Subcutaneous preadipocyte (primary cell): Measurements from ENCODE around the genes ZP4 and CHML.

- CAGE, long polyA plus RNA, result no peak
Observed at GRCh38 chr1:236120071-236120454, 22.3 kb upstream of the GPR137B start.

GRCh38 chr1:236163239-236163924 lies 21.0 kb downstream of the GPR137B start:
- CAGE, long polyA plus RNA, result no peak

- CAGE, long polyA plus RNA, result no peak
Observed at GRCh38 chr1:236164131-236164830, 21.9 kb downstream of the GPR137B start.

DNA sequence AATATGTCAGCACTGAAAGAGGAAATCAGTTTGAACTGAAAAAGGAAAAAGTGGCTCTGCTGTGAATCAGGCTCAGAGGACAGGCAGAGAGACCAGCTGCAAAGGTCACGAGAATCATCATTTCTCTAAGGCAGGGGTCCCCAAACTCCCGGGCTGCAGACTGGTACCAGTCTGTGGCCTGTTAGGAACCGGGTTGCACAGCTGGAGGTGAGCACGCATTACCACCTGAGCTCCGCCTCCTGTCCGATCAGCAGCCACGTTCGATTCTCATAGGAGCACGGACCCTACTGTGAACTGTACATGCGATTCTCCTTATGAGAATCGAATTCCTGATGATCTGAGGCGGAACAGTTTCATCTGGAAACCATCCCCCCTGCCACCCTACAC lies 50.6 kb upstream of the ERO1B start:
- CAGE, long polyA plus RNA, result no peak

DNA sequence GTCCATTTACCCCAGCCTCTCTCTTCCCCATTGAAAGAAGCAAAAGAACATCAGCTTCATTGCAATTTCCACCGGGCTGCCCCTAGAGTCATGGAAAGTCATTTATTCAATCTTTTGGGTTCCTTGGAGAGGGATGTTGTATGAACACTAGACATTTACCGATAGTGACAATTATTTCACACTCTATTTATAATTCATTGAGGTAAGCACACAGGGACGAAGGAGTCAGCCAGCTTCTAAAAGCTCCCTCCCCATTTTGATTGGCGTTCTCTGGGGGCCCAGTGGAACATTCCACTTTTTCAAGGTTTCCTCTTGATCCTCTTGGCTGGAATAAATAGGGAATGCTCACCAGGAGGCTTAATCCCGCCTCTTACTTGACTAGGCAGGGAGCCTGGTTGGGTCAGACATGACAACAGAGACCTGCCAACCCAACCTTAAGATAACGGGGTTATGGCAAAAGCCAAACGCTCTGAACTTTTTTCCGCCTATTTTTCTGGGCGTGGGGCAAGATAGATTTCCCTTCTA lies 917 bp downstream of the ACTN2 start:
- CAGE, long polyA plus RNA, result no peak

GRCh38 chr1:236816336-236816573 lies 21.2 kb downstream of the MTR start:
- CAGE, long polyA plus RNA, result no peak

DNA sequence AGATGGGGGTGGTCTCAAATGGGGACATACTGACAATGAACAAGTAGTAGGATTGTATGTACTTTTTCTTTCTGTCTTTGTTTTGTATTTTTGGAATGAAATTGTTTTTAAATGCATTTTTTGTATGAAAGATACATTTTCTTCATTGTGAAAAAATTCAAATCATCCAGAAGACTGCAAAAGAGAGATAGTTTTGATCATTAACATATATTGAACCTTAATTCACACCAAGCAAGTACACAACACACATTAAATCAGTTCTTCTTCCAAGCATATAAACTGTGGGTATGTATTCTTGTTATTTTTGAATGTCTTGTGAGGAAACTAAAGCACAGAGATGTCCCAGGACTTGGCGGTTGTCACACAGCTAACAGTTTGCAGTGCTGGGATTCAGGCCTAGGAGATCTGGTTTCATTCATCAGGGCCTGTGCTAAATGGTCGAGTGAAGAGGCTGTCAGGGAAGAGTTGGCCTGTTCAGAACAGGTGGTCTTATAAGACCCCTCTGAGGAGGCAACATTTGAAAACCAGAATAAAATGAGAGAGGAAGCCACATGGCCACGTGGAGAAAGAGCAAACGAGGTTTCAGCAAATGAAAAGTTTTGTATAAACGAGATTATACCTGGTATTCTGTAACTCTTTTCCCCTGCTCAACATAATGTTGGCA lies 45.1 kb downstream of the MTR start:
- CAGE, long polyA plus RNA, result no peak

DNA sequence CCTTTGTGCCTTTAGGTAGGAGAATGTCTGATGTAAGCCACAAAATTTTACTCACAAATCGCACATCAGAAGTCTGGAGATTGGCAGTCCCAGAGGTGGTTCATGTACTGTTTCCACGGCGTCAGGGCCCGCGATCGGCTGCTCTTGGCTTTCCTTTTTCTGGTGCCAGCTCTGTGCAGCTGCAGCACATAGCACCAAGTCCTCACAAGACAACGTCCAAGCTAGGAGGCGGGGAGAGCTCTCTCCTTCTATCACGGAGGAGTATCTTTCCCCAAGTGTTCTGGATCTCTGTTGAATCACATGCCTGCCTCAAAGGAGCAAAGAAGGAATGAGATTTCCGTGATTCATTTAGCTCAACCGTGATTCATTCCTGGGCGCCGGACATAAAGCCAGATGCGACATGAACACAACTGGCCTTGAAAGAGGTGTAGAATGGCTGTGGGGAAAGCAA lies 25.5 kb downstream of the MT1HL1 start:
- CAGE, long polyA plus RNA, result no peak

DNA sequence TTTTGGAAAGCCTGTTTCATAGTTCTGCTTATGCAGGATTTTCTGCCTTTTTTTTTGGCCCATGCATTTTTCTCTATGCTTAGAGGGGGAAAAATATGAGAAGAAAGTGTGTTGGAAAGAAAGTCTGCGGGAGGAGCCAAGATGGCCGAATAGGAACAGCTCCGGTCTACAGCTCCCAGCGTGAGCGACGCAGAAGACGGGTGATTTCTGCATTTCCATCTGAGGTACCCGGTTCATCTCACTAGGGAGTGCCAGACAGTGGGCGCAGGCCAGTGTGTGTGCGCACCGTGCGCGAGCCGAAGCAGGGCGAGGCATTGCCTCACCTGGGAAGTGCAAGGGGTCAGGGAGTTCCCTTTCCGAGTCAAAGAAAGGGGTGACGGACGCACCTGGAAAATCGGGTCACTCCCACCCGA lies 33.2 kb downstream of the RYR2 start:
- CAGE, long polyA plus RNA, result no peak

DNA sequence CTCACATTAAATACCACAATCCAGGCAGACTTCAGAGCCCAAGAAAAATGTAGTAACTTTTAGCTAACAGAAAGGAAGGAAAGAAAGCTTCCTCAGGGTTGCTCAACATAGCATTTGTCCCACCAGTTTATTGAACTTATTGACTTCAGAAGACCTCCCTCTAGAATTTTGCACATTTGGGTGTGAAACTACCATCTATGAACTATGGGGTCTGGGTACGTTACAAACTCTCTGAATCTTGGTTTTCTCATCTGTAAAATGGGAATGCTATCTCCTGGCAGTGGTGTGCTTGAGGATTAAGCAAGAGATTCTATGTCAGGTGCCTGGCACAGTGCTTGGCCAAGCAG lies at the start of gene ZP4:
ZP4 (minus strand) TSS at position 89 of the 347 bp plus-strand sequence.
- CAGE, long polyA plus RNA, result no peak

GRCh38 chr1:238354528-238354945 lies 463.8 kb upstream of the ZP4 start:
- CAGE, long polyA plus RNA, result no peak

GRCh38 chr1:238590142-238590524 lies 699.4 kb upstream of the ZP4 start:
- CAGE, long polyA plus RNA, result no peak

GRCh38 chr1:239730240-239730816 lies 344.0 kb downstream of the CHRM3 start:
- CAGE, long polyA plus RNA, result no peak

- CAGE, long polyA plus RNA, result no peak
Observed at GRCh38 chr1:239814002-239814969, 277.4 kb upstream of the FMN2 start.

DNA sequence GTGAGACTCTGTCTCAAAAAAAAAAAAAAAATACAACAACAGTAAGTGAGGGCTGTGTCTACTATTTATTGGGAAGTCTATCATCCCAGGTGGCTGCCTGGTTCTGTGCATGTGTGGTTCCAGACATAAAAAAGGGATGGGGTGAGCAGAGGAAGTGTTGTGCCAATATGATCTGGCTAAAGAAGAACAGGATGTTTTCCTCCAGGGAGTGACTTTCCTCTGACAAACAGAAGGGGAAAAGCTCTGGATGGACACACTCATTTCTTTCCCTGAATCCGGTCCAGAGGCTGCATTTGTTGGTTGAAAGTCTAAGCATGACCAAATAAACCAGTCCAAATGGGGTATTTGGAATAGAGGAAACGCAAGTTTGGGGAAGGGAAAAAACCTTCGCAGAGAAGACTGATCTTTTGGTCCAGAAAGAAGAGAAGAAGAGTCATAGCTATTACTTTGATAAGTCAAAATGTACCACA lies 12.7 kb downstream of the GREM2 start:
- CAGE, long polyA plus RNA, result no peak

GRCh38 chr1:241631236-241632336 lies 8.6 kb downstream of the CHML start:
- CAGE, long polyA plus RNA, result no peak

GRCh38 chr1:241637654-241638536 lies 2.3 kb downstream of the CHML start:
- CAGE, long polyA plus RNA, result no peak

- CAGE, long polyA plus RNA, result no peak
Observed at GRCh38 chr1:241639336-241640173, 614 bp downstream of the CHML start.

- CAGE, long polyA plus RNA, result no peak
Observed at GRCh38 chr1:241640174-241640502, at the start of gene CHML. Gene CHML, minus strand, starts transcription at chr1:241640369.

- CAGE, long polyA plus RNA, result no peak
Observed at GRCh38 chr1:241709067-241709310, 56.9 kb downstream of the WDR64 start.